Subcutaneous preadipocyte (primary cell): ENCODE results near the genes GALNT8 and KCNA6.

DNA sequence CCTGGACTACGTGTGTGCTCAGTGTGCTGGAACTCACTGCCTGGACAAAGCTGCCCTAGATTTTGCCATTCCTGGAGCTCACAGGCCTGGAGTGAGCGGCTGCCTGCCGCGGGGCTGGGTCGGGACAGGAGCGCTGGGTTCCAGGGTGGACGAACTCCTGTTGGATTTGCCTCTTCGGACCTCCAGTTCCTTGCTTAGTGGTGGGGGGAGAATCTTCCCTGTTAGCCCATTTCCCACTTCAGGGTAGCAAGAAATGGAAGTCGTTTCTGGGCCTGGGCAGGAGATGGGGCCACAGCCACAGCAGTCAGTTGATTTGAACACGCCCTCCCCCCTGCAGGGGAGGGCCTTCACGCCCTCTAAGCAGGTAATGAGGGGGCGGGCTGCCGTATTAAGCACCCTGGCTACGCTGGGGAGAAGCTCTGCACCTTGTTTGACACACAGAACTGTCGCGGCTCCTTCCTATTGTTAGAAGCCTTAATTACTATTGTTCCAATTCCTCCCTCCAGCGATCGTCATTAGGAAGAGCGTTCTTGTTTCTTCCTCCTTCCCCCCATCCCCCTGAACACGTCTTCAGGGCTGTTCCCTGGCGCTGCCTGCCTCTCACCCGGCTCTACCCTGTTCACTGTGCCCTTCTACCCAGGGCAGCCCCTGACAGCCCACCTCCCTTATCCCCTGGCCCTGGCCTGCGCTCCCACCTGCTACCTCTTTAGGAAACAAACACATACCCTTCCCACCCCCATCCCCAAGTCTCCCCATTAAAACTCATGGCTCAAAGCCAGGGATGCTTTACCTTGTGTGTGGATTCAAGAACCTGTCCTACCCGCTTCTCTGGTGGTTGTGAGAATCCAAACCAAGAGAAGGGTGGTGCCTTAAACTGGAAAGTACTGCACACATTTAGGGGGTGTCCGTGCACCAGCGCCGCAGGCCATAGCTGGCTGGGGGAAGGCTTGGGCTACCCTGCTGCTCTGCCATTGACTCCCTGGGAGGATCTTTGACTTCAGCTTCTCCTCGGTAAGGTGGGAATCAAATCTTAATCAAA is 137.5 kb downstream of the TSPAN9 start:
- CAGE, long polyA plus RNA, result no peak

DNA sequence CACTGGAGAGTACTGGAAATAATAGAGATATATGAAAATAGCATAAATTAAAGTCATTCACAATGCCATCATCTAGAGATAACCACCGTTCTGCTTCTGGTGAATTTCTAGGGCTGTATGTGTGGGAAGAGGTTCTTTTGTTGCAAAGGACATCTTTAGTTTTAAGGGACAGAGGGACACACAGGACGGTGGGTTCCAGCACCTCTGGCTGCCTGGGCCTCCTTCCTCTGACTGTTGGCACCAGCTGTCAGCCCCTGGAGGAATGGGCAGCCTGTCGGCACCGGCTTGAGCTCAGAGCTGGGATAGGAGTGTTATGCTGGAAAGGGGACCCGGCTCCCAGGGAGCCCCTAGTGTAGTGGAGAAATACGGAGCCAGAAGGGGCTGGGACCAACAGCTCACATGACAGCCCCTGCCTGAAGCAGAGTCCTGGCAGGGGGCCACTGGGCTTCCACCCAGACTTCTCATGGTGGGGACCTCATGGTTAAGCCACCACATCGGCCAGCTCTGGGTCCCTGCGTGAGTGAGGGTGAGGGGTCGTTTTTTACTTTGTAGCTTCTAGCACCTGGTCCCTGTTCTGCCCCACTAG is 174.4 kb downstream of the TSPAN9 start:
- CAGE, long polyA plus RNA, result no peak

- CAGE, long polyA plus RNA, result no peak
Measured at GRCh38 chr12:3278424-3278818, 201.2 kb downstream of the TSPAN9 start.

- CAGE, long polyA plus RNA, result no peak
Measured at GRCh38 chr12:3431994-3432757, 58.8 kb upstream of the PRMT8 start.

- CAGE, long polyA plus RNA, result no peak
Measured at GRCh38 chr12:3678944-3679484, 73.9 kb downstream of the CRACR2A start.

GRCh38 chr12:3950722-3951017 is 77.5 kb upstream of the PARP11 start:
- CAGE, long polyA plus RNA, result no peak

DNA sequence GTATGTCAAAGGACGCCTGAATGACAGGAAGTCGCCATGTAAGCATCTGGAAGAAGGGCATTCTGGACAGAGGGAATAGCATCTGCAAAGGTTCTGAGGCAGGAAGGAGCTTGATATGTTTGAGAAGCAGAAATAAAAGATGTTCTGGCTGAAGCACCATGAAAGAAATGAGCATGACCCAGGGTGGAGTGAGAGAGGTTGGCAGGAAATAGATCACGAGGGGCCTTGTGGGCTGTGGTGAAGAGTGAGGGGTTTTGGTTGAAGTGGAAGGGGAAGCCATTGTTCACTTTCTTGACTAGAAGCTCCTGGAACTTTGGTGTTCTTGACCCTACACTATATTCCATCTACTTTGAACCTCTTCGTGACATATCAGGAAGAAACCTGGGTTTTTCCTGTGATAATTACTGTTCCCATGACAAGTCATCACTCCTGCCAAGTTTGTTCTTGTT is 99.4 kb upstream of the PARP11 start:
- CAGE, long polyA plus RNA, result no peak

- CAGE, long polyA plus RNA, result no peak
Measured at GRCh38 chr12:4025075-4025470, 151.9 kb upstream of the PARP11 start.

DNA sequence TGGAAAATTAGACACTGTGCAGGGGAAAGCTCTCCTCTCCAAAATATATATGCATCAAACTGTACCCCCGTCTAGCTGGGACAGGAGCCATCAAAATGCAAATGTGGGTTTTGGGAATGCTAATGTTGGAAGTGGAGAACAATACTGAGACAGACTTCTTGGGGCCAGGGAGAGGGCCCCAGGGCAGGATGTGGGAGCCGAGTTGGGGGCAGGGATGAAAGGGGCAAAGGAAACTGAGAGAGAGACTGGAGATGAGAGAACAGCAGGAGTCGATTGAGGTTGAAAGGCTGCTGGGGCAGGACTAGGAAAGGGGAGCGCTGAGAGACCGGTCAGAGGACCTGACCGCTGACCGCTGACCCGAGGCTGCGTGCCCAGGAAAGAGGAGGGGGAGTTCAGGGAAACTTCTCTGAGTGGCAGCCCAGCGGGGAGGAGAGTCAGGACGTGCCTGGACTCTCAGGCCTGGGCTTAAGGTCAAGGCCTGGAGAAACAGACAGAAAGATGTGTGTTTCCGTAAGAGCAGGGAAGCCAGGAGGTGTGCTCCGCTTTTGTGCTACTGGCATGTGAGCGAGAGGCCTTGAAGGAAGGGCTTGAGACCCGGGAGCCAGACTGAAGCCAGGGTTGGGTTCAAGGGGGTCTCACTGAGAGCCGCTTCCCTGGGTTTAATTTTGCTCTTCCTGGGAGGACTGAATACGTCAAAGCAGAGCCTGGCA is 152.4 kb upstream of the PARP11 start:
- CAGE, long polyA plus RNA, result no peak

DNA sequence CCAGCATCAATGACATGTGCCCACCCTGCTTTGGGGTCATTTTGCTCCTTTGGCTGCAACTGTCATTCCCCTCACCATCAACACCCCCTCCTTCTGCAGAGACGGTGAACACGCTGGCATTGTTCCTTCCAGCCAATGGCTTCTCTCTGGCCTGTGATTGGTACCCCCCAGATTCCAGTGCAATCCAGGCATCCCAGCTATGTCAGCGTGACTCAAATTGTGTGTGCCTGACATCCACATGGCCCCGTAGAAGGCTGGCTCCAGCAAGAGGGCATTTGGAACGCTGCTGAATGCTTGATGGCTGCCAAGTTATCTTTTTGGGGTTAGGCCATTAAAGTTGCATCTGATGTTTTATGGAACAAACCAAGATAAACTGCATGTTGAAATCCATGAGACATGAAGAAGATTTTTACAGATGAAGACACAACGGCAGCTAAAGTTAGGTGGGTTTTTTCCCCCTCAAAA is 20.9 kb upstream of the CCND2 start:
- CAGE, long polyA plus RNA, result no peak

DNA sequence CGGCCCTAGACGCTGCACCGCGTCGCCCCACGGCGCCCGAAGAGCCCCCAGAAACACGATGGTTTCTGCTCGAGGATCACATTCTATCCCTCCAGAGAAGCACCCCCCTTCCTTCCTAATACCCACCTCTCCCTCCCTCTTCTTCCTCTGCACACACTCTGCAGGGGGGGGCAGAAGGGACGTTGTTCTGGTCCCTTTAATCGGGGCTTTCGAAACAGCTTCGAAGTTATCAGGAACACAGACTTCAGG is 653 bp upstream of the CCND2 start:
- CAGE, long polyA plus RNA, result no peak

- CAGE, long polyA plus RNA, result no peak
Measured at GRCh38 chr12:4567712-4567940, 5.6 kb downstream of the DYRK4 start.

GRCh38 chr12:4701245-4701924 is 18.8 kb upstream of the GALNT8 start:
- CAGE, long polyA plus RNA, result no peak

GRCh38 chr12:4720359-4721027 is at the start of gene GALNT8:
Gene GALNT8, plus strand, starts transcription at chr12:4720400.
- CAGE, long polyA plus RNA, result no peak

GRCh38 chr12:4809168-4809879 is at the start of gene KCNA6:
Gene KCNA6, plus strand, starts transcription at chr12:4809334.
- CAGE, long polyA plus RNA, result no peak

DNA sequence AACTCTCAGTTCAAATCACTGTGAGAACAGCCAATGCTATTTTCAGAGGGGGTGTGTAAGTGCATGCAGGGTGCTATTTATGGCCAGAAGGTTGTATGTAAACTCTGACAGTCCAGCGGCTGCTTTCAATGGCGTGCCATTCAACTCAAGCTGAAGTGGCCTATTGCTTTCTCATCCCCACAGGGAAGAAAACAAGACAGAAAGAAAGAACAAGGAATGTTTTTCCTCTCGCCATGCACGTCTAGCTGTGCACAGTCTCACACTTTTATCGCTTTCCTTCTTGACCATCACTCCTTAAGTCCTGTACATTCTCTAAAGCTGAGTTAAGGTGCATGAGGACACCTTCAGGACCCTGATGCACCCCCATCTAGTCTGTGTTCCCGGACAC is 127.3 kb downstream of the KCNA5 start:
- CAGE, long polyA plus RNA, result no peak

GRCh38 chr12:6058382-6058941 is 66.0 kb downstream of the VWF start:
- CAGE, long polyA plus RNA, result no peak

GRCh38 chr12:6072007-6073019 is 52.2 kb downstream of the VWF start:
- CAGE, long polyA plus RNA, result no peak

GRCh38 chr12:6140892-6141455 is 16.5 kb upstream of the VWF start:
- CAGE, long polyA plus RNA, result no peak

DNA sequence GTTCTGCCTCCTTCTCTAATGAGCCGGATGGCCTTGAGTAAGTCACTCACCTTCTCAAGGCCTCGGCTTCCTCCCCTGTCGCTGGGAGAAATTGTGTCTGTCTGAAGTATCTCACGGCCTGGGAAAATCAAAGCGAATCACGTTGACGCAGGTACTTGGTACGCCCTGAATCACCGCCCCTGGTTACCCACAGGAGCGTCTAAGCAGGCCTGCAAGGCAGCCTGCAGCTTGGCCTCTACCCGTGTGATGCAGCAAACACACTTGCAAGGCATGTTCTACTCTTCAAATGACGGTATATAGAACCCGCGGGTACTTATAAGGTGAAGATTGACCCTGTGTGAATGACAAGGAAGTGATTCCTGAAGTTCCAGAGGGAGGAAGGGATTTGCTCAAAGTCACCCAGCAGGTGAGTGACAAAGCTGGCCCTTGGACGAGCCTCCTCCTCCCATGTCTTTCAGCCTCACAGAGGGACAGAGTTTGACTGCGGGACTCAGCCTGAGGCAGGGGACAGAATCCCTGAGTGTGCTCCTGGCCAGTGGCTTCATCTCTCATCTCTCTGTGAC is 28.0 kb upstream of the CD9 start:
- CAGE, long polyA plus RNA, result no peak